Right atrium auricular region (tissue), 2 donors: ENCODE data around the genes NCF1, SPDYE13 and CCL26.

- PRO-cap = no peak
- RAMPAGE, long total RNA, 2 experiments = no peak in any of the 2 experiments
These were observed 685 bp downstream of the LAT2 start for GRCh38 chr7:74210490-74210892.

DNA sequence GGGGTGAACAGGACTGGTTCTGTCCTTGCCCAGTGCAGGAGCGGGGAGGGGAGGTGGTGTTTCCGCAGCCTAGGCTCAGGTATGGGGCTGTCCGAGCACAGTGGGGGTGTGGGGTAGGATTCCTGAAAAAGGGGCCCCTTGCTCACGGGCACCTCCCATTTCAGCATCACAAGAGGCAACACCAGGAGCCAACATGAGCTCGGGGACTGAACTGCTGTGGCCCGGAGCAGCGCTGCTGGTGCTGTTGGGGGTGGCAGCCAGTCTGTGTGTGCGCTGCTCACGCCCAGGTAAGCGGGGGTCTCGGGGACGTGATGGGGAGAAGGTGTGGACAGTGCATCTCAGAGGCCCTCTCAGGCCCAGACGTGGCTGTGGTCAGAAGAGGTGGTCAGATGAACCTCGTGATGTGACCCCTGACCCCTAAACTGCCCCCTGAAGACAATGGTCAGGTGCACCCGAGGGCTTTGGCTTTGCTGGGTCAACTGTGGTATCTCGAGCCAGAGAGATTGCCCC lies 6.0 kb downstream of the LAT2 start:
- PRO-cap = no peak
- RAMPAGE, long total RNA, 2 experiments = no peak in any of the 2 experiments

DNA sequence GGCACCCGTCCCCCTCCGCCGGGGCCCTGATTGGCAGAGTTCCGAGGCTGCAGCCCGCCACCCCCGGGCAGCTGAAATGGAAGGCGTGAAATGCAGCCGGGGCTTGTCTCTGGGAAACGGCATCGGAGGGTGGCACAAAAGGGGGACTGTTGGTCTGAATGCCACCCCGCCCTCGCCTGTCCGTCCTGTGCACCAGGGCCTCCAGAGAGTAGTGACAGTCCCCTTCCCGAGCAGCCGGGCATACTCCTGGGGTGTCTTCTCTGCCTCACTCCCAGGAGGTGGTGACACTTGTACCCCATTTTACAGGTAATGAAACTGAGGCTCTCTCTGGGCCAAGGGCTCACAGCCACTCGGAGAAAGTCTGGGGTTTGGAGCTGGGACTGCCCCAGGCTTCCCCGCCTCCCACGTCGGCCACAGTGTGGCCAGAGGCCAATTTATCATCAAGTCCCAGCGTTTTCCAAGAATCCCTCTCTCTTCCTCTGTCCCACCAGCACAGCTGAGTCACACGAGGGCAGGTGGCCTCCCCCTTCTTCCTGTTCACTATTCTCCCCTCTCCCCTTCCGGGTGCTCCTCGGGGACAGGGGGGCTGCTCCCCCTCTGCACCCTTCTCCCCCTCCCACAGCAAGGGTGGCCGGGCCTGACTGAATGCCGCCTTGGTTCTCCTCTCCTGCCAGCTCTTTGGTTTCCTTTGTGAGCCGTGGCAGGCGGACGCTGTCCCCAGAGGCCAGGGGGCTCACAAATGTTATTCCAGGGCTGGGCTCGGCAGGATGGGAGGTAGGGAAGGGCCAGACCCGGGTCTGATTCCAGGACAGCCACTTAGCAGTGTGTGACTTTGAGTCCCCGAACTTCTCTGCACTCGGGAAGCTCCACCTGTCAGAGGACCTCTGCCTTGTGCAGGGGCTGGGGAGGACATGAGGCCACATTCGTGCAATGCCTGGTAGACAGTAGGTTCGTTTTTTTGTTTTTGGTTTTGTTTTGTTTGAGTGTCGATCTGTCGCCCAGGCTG lies 17.6 kb downstream of the CLIP2 start:
- PRO-cap = no peak
- RAMPAGE, long total RNA, 2 experiments = no peak in any of the 2 experiments

GRCh38 chr7:74324757-74325477 lies 35.7 kb downstream of the CLIP2 start:
- PRO-cap = no peak
- RAMPAGE, long total RNA, 2 experiments = no peak in any of the 2 experiments

GRCh38 chr7:74371091-74371829 lies 82.1 kb downstream of the CLIP2 start:
- PRO-cap = no peak
- RAMPAGE, long total RNA, 2 experiments = no peak in any of the 2 experiments

GRCh38 chr7:74393457-74394127 lies 60.1 kb upstream of the GTF2IRD1 start:
- PRO-cap = no peak
- RAMPAGE, long total RNA, 2 experiments = no peak in any of the 2 experiments

- PRO-cap = no peak
- RAMPAGE, long total RNA, 2 experiments = no peak in any of the 2 experiments
These were observed 829 bp downstream of the GTF2IRD1 start for GRCh38 chr7:74454581-74454888.

DNA sequence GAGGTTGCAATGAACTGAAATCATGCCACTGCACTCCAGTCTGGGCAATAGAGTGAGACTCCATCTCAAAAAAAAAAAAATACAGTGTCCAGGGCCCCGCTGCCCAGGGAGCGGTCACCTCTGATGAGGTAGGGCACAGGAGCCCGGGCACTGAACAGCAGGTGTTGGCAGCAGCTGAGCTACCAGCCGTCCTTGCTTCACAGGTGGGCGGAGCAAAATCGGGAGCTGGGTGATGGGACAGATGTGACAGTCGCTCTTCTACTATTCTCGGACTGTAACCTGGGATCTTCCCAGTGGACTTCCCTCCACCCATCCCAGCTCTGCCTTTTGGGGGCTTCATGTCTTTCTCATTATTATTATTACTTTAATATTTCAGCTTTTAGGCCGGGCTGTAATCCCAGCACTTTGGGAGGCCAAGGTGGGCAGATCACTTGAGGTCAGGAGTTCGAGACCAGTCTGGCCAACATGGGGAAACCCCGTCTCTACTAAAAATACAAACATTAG lies 49.4 kb downstream of the GTF2IRD1 start:
- PRO-cap = no peak
- RAMPAGE, long total RNA, 2 experiments = no peak in any of the 2 experiments

- PRO-cap = no peak
- RAMPAGE, long total RNA, 2 experiments = no peak in any of the 2 experiments
These were observed 75.4 kb upstream of the GTF2I start for GRCh38 chr7:74582087-74582640.

- PRO-cap = unidirectional peak, plus-strand start at chr7:74656691
- RAMPAGE, long total RNA, 2 experiments = no peak in any of the 2 experiments
These were observed 1.2 kb upstream of the GTF2I start for GRCh38 chr7:74656287-74656834.

DNA sequence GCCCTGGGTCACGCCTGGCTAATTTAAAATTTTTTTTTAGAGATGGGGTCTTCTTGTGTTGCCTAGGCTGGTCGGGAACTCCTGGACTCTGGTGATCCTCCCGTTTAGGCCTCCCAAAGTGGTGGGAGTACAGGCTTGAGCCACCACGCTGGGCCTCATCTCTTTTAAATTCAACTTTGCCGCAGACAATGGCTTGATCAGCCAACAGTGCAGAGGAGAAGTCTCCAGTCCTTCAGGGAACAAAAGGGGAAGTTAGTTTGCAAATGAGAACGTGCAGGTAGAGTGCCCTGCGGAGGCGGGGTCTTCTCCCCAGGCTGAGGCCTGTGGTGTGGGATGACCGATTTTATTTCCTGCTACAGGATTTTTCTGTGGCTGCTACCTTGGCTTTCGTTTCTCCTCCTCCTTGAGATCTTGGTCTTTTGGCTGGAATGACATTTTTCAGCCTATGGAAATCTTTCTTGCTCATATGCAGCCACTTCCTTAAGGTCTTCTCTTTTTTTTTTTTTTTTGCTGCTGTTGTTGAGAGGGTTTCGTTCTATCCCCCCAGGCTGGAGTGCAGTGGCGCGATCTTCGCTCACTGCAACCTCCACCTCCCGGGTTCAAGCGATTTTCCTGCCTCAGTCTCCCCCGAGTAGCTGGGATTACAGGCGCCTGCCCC lies 2.3 kb downstream of the GTF2I start:
- PRO-cap = no peak
- RAMPAGE, long total RNA, 2 experiments = no peak in any of the 2 experiments

DNA sequence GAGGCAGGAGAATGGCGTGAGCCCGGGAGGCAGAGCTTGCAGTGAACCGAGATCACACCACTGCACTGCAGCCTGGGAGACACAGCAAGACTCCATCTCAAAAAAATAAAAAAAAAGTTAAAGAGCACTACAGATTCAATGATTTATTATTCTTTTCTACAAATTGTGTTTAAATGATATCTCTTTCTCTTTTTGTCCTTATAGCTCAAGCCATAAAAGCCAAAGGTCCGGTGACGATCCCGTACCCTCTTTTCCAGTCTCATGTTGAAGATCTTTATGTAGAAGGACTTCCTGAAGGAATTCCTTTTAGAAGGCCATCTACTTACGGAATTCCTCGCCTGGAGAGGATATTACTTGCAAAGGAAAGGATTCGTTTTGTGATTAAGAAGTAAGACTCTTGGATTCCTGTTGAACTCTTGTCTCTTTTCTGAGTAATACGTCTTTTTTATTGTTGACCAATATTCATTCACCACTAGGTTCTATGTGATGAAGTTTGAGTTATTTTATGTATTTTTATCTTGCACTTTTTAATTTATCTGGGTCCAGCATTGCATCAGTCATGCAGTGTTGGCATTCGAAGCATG lies 41.4 kb upstream of the NCF1 start:
- PRO-cap = no peak
- RAMPAGE, long total RNA, 2 experiments = start-site peak on the plus strand in 2 of 2 experiments, centred at positions 349 to 359 of the sequence, 21 to 34 reads per replicate

DNA sequence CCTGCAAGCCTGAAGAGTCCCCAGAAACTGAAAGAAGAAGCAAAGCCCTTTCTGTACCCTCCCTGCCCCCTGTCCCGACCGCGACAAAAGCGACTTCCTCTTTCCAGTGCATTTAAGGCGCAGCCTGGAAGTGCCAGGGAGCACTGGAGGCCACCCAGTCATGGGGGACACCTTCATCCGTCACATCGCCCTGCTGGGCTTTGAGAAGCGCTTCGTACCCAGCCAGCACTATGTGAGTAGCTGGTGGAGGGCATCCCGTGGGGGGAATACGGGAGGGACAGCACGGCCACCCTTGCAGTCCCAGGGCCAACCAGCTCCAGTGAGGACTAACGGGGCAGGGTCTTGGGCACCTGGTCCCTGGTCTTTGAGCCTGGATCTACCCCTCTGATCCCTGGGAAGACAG lies at the start of gene NCF1:
Gene NCF1, plus strand, starts transcription at position 140 of the 403 bp plus-strand sequence.
- PRO-cap = no peak
- RAMPAGE, long total RNA, 2 experiments = no peak in any of the 2 experiments

DNA sequence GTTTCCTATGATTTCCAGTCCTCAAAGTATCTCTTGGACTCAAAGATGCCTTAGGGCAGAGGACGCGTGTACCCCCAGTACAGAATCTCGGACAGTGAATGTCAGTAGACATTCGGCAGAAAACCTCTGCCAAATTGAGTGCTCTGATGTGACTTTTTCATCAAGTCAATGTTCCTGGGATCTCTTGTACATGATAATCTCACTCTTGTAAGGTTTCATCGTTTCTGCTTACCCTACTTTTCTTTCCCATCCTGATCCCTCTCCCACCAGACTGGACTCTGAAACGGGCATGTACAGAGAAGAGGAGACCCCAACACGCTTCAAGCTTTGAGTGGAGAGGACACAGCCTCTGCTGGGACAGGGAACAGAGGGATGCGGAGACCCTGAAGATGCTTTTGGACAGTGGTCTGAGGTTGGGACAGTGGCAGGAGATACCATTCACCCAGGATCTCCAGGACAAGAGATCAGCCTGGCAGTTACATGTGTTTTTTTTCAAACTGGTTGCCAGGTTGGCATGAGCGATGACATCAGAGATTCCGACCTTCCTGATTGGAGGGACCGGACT lies at the start of gene SPDYE13:
Gene SPDYE13, plus strand, starts transcription at position 271 of the 565 bp plus-strand sequence.
- PRO-cap = no peak
- RAMPAGE, long total RNA, 2 experiments = no peak in any of the 2 experiments

- PRO-cap = no peak
- RAMPAGE, long total RNA, 2 experiments = no peak in any of the 2 experiments
These were observed 54.7 kb downstream of the SPDYE5 start for GRCh38 chr7:75546676-75547285.

DNA sequence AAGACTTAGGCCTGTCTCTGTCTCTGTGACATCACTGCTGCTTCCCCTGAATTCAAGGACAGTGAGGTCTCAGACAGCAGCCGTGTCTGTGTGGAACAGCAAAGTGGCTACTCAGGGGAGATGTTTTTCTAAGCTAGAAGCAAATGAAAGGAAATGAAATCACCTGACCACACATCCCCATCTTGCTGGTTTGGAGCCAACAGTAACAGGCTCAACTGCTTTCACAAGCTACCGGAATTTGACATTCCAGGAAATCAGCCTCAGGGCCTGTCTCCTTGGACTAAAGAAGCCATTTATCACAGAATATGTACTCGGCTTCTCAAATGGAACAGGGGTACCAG lies 73.0 kb downstream of the SPDYE5 start:
- PRO-cap = bidirectional peak, plus-strand start at position 241 of the sequence, minus-strand start at position 105 of the sequence
- RAMPAGE, long total RNA, 2 experiments = no peak in any of the 2 experiments

GRCh38 chr7:75598937-75599855 lies 107.1 kb downstream of the SPDYE5 start:
- PRO-cap = unidirectional peak, plus-strand start at chr7:75599612
- RAMPAGE, long total RNA, 2 experiments = no peak in any of the 2 experiments

GRCh38 chr7:75772070-75772516 lies at the start of gene CCL26:
Gene CCL26, minus strand, starts transcription at chr7:75772211.
- PRO-cap = no peak
- RAMPAGE, long total RNA, 2 experiments = start-site peak on the minus strand in 1 of 2 experiments, at chr7:75772211-75772218 at its widest, 42 reads per replicate

DNA sequence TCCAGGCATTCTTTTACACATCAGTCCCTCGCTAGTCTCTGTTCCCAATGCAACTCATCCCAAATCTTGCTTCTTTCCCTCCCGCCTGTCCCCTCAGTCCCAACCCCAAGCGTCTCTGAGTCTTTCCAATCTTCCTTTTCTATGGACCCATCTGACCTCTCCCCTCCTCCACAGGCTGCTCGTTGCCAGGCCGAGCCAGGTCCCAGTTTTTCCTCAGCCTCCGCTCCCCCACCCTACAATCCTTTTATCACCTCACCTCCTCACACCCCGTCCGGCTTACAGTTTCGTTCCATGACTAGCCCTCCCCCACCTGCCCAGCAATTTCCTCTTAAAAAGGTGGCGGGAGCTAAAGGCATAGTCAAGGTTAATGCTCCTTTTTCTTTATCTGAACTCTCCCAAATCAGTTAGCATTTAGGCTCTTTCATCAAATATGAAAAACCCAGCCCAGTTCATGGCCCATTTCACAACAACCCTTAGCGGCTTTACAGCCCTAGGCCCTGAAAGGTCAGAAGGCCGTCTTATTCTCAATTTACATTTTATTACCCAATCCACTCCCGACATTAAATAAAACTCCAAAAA lies 8.7 kb upstream of the CCL26 start:
- PRO-cap = no peak
- RAMPAGE, long total RNA, 2 experiments = no peak in any of the 2 experiments

DNA sequence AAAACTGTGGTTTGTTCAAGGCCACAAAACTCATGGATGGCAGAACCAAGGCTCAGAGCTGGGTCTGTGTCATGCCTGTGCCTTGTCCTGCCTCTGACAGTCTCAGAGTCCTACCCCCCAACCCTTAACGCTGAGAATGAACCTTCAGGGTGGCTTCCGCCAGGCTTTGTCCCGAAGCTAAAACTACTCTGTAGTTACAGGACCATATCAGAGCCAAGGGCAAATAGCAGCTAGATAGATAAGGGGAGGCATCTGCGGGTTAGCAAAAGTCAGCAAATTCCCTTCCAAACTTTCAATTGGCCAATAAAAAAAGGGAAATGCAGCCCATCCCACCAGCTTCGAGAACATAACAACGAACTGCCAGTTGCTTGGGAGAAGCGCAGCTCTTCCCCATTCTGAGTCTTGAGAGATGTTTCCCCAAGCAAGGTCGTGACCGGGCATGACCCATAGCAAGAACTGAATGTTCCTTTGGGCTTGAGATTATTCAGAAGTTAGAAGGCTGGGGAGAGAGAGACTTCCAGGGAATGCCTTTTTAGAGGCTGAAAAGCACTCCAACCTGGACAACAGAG lies 17.7 kb downstream of the CCL24 start:
- PRO-cap = no peak
- RAMPAGE, long total RNA, 2 experiments = no peak in any of the 2 experiments